GM12892 (cell line): ENCODE results near the genes IL6 and C7orf31.

- RRBS: no CpG with 5 or more reads among the region's 3 CpGs
Measured at GRCh38 chr7:22669088-22669446, 57.9 kb upstream of the IL6 start.

GRCh38 chr7:22709764-22710619 is 17.0 kb upstream of the IL6 start:
- RRBS: no CpG with 5 or more reads among the region's 10 CpGs

DNA sequence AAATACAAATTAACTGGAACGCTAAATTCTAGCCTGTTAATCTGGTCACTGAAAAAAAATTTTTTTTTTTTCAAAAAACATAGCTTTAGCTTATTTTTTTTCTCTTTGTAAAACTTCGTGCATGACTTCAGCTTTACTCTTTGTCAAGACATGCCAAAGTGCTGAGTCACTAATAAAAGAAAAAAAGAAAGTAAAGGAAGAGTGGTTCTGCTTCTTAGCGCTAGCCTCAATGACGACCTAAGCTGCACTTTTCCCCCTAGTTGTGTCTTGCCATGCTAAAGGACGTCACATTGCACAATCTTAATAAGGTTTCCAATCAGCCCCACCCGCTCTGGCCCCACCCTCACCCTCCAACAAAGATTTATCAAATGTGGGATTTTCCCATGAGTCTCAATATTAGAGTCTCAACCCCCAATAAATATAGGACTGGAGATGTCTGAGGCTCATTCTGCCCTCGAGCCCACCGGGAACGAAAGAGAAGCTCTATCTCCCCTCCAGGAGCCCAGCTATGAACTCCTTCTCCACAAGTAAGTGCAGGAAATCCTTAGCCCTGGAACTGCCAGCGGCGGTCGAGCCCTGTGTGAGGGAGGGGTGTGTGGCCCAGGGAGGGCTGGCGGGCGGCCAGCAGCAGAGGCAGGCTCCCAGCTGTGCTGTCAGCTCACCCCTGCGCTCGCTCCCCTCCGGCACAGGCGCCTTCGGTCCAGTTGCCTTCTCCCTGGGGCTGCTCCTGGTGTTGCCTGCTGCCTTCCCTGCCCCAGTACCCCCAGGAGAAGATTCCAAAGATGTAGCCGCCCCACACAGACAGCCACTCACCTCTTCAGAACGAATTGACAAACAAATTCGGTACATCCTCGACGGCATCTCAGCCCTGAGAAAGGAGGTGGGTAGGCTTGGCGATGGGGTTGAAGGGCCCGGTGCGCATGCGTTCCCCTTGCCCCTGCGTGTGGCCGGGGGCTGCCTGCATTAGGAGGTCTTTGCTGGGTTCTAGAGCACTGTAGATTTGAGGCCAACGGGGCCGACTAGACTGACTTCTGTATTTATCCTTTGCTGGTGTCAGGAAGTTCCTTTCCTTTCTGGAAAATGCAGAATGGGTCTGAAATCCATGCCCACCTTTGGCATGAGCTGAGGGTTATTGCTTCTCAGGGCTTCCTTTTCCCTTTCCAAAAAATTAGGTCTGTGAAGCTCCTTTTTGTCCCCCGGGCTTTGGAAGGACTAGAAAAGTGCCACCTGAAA is at the start of gene IL6:
Gene IL6 (plus strand): TSS at position 446 of the 1,233 bp plus-strand sequence.
- RRBS: 14% methylated on average over 4 of the region's 33 CpGs

DNA sequence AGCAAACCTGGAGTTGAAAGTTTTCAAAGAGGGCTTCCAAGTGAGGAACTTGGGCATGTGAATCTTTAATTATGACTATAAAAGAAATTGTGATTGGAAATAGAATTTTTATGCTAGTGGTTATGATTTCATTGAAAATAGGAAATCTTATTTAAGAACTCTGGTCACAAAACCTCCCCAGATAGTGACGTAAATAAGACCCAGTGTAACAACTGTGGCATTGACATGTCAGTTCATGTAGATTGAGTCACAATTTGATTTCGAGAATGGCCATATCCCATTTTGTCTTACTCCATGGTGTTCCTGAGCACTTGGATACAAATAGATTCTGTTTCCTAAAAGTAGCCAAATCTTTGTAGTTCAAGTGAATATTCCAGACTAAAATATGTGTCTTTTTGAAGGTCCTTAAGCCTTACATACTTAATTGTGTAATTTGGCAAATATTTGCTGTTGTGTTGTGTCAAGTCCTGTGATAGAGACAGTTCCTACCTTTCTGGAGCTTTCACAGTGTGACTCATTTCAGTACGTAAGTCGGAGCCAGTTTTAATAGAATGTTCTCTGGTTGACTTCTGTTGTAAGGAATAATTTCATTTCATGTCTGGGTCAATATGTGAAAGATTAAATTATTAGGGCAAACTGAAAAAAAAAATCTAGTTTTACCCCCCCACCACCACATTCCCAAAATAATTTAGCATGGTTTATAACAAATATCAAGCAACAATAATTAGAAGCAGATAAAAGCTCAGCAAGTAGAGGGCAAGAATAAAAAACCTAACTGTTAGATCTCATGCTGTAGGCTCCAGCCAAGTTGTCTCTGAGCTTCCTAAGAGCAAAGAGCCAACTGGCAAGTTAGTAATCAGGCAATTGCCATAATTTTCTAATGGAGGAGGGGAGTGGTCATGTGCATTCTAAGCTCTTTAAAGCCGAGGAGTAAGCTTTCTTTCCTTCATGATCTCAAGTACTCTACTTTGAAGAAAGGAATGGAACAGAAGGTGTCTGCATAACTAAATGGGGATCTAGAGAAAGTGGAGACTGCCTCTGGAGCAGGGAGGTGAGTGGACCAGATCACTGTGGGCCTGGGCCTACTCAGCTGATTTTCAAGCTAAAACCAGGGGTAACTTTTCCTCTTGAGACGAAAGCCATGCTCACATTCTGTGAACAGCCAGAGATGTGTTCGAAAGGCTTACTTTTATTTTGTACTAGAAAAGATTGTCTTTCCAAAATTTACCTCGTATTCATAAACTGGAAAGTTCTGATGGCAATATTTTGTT is 37.4 kb upstream of the TOMM7 start:
- RRBS: no CpG with 5 or more reads among the region's 8 CpGs

GRCh38 chr7:22879527-22879759 is 56.8 kb upstream of the TOMM7 start:
- RRBS: no CpG with 5 or more reads among the region's 3 CpGs

GRCh38 chr7:23035547-23036498 is 21.9 kb upstream of the HYCC1 start:
- RRBS: no CpG with 5 or more reads among the region's 37 CpGs

GRCh38 chr7:23349337-23349957 is 50.3 kb downstream of the MALSU1 start:
- RRBS: no CpG with 5 or more reads among the region's 7 CpGs

GRCh38 chr7:24688491-24689131 is 68.7 kb downstream of the GSDME start:
- RRBS: no CpG with 5 or more reads among the region's 7 CpGs

DNA sequence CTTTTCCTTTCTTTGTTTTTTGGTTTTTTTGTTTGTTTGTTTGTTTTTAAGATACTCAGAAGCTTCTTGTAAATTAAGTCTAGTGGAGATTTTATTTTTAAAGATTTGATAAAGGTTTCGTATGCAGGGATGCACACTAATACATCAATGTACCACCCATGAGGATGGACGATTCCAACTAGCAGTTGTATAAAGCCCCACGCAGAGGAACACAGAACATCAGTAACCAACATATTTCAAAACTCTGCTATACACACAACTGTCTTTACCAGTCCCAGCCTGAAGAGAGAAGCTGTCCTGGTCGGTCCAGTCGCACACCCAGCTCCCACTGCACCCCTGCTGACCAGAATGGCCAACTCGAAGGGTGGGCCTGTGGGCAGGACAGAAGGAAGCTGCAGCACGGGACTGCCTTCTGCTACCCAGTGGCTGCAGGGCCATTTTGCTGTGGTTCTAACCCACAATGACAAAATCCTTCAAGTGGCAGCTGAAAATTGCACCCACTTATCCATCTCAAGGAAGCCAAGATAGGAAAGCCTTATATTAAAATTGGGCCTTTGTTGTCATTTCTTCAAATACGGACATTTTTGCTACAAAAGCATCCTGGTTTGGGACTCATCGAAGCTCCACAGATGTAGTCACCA is 48.3 kb downstream of the GSDME start:
- RRBS: no CpG with 5 or more reads among the region's 9 CpGs

- RRBS: no CpG with 5 or more reads among the region's 4 CpGs
Measured at GRCh38 chr7:24781162-24781525, 23.9 kb upstream of the GSDME start.

DNA sequence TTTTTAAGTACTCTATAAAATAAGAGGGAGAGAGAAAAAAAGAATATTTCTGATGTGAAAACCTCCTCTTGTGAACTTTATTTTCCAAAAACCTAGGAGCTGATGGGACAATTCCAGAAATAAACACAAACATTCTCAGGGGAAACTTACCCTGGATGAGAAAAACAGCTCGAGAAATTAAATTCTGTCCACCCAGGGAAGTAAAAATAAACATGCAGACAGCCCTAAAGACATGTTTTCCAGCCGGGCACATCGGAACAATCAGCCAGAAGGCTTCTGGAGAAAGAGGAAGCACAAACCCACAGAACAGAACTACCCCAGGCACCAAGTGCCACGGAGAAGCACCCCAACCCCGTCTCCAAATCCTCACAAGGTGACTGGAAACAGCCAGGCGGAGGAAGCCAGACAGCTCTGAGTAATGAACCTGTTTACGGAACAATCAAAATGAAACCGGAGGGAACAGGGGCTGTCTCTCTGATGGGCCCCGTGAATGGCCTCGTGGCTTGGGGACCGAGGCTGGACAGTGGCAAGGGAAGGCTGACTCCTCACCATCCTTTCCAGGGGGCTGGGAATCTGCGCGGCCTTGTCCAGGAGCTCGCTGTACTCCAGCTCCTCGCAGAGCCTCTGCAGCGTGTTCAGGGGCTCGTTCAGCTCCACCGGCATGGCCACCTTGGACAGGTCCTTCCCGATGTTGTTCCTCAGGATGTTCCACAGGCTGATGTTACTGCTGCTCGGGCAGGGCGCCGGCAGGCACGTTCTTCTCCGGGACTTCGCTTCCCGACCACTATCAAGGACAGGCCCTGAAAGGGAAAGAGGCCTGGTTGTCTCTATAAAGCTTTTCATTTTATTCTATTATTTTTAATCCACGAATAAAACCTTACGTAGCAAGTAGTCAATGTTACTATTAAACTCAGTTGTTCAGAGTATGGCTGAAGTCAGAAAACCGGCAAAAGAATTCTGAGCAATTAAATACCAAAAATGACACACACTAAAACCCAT is 77.0 kb upstream of the GSDME start:
- RRBS: 63% methylated on average over 3 of the region's 29 CpGs

- RRBS: no CpG with 5 or more reads among the region's 7 CpGs
Measured at GRCh38 chr7:25069958-25070254, 55.2 kb downstream of the CYCS start.

GRCh38 chr7:25117535-25118392 is 7.3 kb downstream of the CYCS start:
- RRBS: no CpG with 5 or more reads among the region's 10 CpGs

DNA sequence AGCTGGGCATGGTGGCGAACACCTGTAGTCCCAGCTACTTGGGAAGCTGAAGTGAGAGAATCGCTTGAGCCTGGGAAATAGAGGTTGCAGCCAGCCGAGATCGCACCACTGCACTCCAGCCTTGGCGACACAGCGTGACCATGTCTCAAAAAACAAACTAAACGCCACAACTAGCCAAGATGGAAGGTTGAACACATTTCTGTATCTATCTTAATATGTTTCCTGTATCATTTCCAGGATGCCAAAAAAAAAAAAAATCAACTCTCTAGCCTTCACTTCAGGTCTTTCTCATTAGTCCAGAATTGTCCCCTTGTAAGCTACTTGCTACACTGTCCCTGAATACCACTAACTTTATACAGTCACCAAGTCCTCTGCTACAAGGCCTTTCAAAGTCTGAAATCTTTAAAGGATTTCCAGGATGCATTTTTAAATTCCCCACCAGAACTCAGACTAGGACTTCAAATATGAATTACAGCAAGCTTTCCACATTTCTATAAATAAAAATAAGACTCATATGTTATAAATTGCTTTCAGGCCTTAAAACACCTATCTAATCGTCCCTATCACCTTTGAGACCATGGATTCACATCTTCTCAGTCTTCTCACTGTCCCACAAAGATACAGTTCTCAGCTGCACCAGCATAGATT is 3.2 kb downstream of the CYCS start:
- RRBS: no CpG with 5 or more reads among the region's 8 CpGs

- RRBS: no CpG with 5 or more reads among the region's 23 CpGs
Measured at GRCh38 chr7:25124249-25124958, 656 bp downstream of the CYCS start.

GRCh38 chr7:25179516-25180868 is at the start of gene C7orf31:
Gene C7orf31 (minus strand): TSS chr7:25180354.
- RRBS: 2% methylated on average over 19 of the region's 86 CpGs

- RRBS: no CpG with 5 or more reads among the region's 5 CpGs
Measured at GRCh38 chr7:25249647-25250155, 21.4 kb upstream of the NPVF start.

GRCh38 chr7:25314636-25315244 is 86.5 kb upstream of the NPVF start:
- RRBS: no CpG with 5 or more reads among the region's 9 CpGs

DNA sequence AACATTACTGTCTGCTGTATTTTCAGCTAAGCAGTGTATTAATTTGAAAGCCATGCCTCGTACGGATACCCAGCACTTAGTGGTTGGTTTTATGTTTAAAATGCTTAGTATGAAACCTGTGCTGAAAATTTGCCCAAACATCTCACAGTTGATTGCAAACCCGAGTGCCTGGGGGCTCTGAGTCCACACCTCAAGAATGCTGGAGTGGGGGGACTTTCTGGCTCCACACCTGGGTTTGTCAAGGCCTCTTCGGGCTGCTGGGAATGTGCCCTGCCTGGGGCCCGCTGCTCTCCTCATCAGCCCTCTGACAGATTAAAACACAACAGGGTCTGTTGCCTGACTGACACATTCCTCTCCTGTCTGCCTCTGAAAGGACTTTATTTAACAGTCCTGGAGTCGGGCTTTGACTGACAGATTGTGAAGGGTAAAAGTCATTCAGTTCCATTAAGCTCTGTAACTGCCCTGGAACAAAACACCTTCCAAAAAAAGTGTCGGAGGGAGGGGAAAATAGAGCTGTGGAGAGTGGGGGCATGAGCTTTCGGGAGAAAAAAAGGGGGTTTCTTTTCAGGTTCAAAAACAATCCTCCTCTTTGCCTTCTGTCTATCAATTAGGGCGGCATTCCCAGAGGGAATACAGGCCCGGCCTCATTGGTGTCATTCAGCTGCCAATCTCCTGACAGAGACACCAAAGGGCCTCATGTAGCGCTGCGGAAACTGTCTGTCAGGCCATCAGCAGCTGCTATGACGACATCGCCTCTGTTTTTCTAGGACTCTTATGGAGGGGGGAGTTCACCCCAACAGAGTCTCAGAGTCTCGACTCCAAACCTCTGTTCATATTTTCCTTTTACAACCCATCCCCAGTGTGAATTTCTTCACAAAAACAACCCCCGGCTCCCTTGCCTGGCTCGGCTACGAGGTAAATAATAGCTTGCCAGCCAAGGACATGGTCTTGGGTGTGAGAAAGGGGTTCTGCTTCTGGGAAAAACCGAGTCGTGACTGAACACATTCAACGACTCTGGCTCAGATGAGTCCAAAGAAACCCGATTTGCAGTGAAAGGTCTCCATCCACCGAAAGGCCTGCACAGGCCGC is 398.8 kb upstream of the NFE2L3 start:
- RRBS: no CpG with 5 or more reads among the region's 24 CpGs

DNA sequence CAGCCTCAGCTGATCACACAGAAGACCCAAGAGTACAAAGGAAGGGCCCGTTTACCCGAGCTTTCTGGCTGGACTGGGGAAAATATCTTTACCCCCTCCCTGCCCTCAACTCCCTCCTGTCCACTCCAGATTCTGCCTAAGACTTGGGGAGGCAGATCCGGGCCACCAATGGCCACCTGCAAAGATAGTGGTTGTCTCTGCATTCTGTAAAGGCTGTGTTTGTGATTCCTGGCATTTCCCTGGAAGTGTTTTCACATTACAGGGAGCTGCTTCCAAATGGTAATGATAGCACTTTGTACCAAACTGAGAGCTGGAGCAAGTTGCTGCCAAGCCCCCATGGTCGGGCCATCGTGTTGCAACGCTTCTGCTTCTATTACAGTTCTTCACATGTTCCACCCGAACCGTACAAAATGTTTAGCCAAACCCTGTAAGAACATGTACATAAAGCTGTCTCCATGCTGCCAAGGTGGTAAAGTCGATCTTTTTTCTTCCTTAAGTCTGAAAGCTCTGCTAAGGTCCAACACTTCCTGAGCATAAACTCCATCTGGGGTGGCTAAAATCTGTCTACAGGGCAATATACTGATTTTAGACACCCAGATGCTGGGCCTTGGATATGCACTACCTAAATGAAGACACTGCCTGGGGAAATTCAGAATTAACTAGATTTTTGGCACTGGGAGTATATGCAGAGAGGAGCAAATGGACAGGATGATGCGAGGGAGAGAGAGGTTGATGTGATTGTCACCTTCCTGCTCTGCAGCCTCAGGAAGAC is 397.6 kb upstream of the NFE2L3 start:
- RRBS: no CpG with 5 or more reads among the region's 10 CpGs